Epithelial cell of proximal tubule (primary cell): ENCODE measurements around a stretch of chr14.

GRCh38 chr14:69615230-69616236 lies 4.1 kb downstream of the SUSD6 start:
- RAMPAGE, long total RNA, result no peak
- RRBS, result no CpG with 5 or more reads among the region's 14 CpGs

GRCh38 chr14:69637353-69637788 lies 26.0 kb downstream of the SUSD6 start:
- RAMPAGE, long total RNA, result no peak
- RRBS, result no CpG with 5 or more reads among the region's 3 CpGs

- RAMPAGE, long total RNA, result no peak
- RRBS, result no CpG with 5 or more reads among the region's 3 CpGs
These were observed 32.1 kb downstream of the SUSD6 start for GRCh38 chr14:69643297-69644099.

GRCh38 chr14:69650848-69651638 lies 39.6 kb downstream of the SUSD6 start:
- RAMPAGE, long total RNA, result no peak
- RRBS, result no CpG with 5 or more reads among the region's 6 CpGs

- RAMPAGE, long total RNA, result no peak
- RRBS, result no CpG with 5 or more reads among the region's 4 CpGs
These were observed 53.5 kb downstream of the SUSD6 start for GRCh38 chr14:69664907-69665330.

DNA sequence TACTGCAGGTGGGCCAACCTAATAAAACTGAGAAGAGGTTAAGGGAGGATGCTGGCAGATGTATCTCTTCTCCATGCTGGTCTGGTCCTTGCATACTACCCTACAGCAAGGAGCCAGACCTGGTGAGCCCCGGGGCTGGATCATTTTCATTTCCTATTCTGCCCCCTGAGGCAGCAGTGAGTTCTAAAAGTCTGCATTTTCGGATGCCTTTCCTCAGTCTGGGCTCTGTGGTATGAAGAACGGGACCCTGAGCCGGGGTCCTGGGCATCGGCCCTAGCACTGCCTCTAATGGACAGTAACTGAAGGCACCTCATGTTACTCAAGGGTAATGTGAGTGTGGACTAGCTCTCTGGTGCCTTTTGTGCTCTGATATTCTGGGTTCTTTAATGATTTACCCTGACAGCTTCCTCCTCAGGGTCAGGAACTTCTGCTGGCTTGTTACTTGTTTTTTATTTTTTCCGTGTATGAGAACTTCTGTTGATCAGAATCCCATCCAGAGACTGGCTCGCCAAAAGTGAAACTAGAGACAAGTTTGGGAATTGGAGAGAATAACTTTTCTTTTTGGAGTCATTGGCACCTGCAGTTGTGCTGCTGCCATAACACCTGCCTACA lies 62.2 kb downstream of the SUSD6 start:
- RAMPAGE, long total RNA, result no peak
- RRBS, result no CpG with 5 or more reads among the region's 7 CpGs

GRCh38 chr14:69685079-69686153 lies 74.0 kb downstream of the SUSD6 start:
- RAMPAGE, long total RNA, result no peak
- RRBS, result no CpG with 5 or more reads among the region's 11 CpGs

DNA sequence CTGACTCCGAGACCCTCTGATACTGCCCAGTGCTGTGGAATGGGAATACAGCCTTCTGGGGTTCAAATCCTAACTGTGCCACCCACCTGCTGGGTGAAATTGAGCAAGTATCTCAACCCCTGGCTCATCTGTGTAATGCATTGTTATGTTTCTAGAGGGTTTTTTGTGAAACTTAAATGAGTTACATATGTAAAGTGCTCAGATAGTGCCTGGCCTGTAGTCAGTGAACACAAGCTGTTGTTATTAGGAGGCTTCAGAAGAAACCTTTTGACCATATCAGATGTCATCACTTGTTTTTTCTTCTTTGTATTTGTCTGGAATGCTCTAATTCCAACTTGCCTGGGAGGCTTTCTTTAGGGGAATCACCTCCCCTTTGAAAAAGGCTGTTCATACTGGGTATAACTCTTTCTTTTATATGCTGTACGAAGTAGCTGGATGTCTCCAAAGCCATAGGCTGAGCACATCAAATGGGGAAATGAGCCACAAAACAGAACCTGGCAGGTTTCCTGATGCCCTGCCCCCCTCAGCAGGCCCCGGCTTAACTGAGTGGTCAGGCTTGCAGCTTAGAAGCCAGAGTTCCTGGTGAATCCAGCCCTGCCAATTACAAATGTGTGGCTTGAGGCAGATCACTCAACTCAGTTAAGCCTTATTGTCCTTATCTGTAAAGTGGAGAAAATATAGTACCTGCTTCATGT lies 71.2 kb upstream of the SRSF5 start:
- RAMPAGE, long total RNA, result no peak
- RRBS, result no CpG with 5 or more reads among the region's 3 CpGs

DNA sequence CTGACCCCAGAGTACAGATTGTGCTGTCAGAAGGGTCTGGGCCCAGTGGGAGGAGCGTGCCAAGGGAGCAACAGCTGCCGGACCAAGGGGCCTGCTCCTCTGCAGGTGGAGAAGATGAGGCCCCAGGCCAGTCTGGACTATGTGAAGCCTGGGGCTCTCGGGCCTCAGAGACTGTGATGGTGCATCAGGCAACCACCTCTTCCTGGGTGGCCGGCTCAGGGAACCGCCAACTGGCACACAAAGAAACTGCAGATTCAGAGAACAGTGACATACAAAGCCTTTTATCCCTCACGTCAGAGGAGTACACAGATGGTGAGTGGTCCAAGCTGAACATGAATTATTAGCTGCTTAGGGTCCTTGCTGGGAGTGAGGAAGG lies 58.2 kb upstream of the SRSF5 start:
- RAMPAGE, long total RNA, result no peak
- RRBS, result no CpG with 5 or more reads among the region's 6 CpGs

GRCh38 chr14:69755683-69756222 lies 11.2 kb upstream of the SRSF5 start:
- RAMPAGE, long total RNA, result no peak
- RRBS, result no CpG with 5 or more reads among the region's 2 CpGs

- RAMPAGE, long total RNA, result no peak
- RRBS, result no CpG with 5 or more reads among the region's 4 CpGs
These were observed 5.4 kb downstream of the SRSF5 start for GRCh38 chr14:69772435-69772728.

GRCh38 chr14:69937383-69937817 lies 58.2 kb downstream of the SMOC1 start:
- RAMPAGE, long total RNA, result no peak
- RRBS, result no CpG with 5 or more reads among the region's 10 CpGs

GRCh38 chr14:70344951-70345726 lies 14.3 kb downstream of the COX16 start:
- RAMPAGE, long total RNA, result no peak
- RRBS, result no CpG with 5 or more reads among the region's 20 CpGs

- RAMPAGE, long total RNA, result no peak
These were observed 8.2 kb downstream of the MED6 start for GRCh38 chr14:70592259-70592704.

- RAMPAGE, long total RNA, result no peak
- RRBS, result no CpG with 5 or more reads among the region's 3 CpGs
These were observed 23.8 kb downstream of the TTC9 start for GRCh38 chr14:70665520-70665993.

GRCh38 chr14:70709600-70710530 lies 68.1 kb downstream of the TTC9 start:
- RAMPAGE, long total RNA, result no peak
- RRBS, result no CpG with 5 or more reads among the region's 12 CpGs

- RAMPAGE, long total RNA, result no peak
- RRBS, result no CpG with 5 or more reads among the region's 28 CpGs
These were observed 76.5 kb downstream of the MAP3K9 start for GRCh38 chr14:70732701-70733420.

- RAMPAGE, long total RNA, result no peak
- RRBS, result 83% methylated on average over 5 of the region's 17 CpGs
These were observed 67.0 kb downstream of the MAP3K9 start for GRCh38 chr14:70742218-70742786.

GRCh38 chr14:70934680-70935406 lies 27.6 kb downstream of the PCNX1 start:
- RAMPAGE, long total RNA, result no peak
- RRBS, result no CpG with 5 or more reads among the region's 5 CpGs

DNA sequence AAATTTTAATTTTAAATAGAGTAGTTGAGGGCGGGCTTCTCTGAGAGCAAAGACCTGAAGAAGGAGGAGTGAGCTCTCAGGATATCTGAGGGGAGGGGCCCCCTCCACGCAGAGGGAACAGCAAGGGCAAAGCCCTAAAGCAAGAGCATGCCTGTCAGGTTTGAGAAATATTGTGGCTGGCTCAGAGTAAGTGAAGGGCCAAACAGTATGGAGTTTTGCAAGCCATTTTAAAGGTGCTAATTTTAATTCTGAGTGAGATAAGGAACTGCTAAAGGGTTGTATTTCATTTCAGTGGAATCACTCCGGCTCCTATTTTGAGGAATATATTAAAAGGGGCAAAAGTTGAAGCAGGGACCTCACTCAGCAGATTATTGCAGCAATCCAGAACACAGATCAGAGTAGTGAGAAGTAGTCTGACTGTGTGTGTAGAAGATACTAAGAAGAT lies 64.4 kb downstream of the PCNX1 start:
- RAMPAGE, long total RNA, result no peak
- RRBS, result no CpG with 5 or more reads among the region's 3 CpGs